Thoracic aorta (tissue), 1 donor: ENCODE data around the gene SPNS1.

- RAMPAGE, long total RNA, result no peak
Observed at GRCh38 chr16:27362219-27363223, 39.5 kb upstream of the IL21R start.

GRCh38 chr16:27366751-27367412, 35.1 kb upstream of the IL21R start:
- RAMPAGE, long total RNA, result no peak

DNA sequence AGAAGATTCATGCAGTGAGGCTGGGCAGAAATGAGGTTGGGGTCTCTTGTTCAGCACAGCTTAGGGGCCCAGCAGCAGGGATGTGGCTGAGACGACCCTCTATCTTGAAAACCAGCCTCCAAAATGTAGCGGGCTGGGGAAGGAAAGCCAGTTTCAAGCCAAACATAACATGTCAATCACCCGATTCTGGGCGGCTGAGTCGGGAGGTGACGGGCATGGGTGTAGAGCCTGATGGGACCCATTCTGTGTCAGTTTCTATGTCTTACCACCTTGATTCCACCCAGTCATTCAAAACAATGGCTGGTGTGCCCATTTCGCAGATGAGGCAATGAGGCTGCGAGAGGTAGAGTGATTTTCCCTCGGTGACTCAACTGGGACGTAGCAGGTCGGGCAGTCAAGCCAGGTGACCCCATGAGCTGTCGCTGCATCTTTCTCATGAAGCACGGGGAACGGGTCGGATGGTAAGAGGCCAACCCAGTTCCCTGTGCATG, 831 bp downstream of the IL21R start:
- RAMPAGE, long total RNA, result no peak

- RAMPAGE, long total RNA, result no peak
Observed at GRCh38 chr16:27403251-27404007, 1.5 kb downstream of the IL21R start.

- RAMPAGE, long total RNA, result no peak
Observed at GRCh38 chr16:27464761-27465566, 63.0 kb downstream of the IL21R start.

GRCh38 chr16:27718651-27719256, 168.8 kb downstream of the KATNIP start:
- RAMPAGE, long total RNA, result no peak

DNA sequence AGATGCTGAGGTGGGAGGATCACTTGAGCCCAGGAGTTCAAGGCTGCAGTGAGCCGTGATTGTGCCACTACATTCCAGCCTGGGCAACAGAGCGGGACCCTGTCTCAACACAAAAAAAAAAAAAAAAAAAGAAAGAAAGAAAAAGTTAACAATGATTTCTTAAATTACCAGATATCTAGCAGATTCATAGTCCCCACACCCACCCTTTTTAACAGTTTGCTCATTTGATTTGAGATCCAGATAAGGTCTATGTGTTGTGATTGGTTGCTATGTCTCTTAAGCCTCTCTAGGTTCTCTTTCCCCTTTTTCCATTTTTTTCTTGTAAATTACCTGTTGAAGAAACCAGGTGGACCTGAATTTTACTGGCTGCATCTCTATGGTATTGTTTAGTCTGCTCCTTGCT, 213.6 kb downstream of the KATNIP start:
- RAMPAGE, long total RNA, result no peak

DNA sequence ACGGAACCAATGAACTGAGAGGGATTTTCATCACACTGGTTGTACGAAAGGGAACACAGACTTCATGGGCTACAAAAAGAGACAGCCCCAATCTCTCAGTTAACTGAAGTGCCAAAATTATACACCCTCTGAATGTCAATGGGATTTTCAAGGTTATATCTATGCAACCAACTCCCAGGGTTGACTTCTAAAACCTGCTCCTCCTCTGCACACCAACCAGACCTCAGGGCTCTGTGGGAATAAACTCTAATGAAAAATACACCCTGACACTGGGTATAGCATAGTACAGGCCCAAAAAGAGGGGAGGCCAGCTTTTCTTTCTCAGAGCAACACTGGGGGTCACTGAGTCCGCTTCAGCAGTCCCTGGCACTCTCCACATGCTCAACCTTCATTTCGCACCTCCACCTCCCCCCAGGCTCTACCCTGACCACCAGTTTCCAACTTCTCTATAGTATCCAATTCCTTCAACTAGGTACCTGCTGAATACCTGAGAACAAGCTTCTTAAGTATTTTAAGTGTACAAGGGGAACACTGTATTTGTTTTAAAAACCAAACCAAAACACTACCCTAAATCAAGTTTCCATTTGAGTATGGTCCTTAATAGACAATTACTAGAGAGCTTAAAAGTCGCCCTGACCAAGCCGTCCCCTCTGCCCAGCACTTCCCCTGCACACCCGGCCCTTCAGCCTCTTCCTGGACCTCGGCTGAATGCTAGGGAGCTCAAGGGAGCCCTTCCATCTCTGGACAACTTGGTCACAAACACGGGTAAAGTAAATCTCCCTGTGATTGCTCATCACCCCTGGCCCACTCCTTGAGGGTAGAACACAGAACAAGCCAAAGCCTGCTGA, 64.7 kb upstream of the GSG1L start:
- RAMPAGE, long total RNA, result no peak

- RAMPAGE, long total RNA, result start-site peak on the minus strand at chr16:28161130-28161558, 9 reads
Observed at GRCh38 chr16:28160855-28161438, 50.8 kb downstream of the XPO6 start.

DNA sequence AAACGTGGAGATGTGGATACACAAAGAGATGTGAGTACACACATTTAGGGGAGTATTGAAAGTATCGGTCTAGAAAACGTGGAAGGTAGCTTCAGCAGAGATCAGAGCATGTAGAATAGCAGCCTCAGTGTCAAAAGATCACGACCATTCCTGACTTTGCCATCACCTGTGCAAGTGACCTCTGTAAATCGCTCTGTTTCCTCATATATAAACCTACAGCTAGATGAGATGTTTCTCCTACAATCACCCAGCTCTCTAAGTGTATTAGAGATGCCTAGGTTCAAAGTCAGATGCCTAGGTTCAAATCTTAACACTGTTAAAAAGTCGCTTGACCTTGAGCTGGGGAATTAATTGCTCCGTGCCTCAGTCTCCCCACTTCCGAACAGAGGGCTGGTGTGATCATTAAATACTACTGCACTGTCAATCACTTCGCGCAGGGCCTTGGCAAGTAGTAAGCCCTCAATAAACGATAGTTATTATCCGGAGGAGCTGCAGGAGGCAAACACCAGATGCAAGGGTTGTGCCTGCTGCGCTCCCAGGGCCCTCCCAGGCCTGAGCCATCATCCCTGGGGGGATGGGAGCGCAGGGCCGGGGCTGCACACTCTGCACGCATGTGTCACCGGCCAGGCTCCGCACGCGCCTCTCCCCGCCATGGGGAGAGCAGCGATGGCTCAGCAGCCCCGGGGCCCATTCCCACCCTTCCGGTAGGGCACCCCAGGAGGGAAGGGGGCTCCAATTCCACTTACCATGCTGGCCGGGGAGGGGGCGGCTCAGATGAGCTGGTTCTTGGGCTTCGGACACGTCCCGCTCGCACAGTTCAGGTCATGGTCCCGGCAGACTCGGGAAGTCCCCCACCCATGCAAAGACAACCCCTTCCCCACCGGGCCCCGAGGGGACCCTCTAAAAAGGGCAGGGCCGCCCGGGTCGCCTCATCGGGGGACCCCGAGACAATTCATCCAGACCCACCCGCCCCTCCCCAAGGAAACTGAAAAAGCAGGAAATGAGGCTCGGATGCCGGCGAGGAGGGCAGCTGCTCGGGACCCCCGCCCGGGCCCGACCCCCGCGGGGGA, 810 bp downstream of the XPO6 start:
- RAMPAGE, long total RNA, result start-site peak on the minus strand centred at position 854 of the sequence, 210 bp wide, 19 reads

GRCh38 chr16:28324391-28324922, 32.1 kb downstream of the SBK1 start:
- RAMPAGE, long total RNA, result no peak

GRCh38 chr16:28526108-28526521, 12.7 kb downstream of the NUPR1 start:
- RAMPAGE, long total RNA, result no peak

- RAMPAGE, long total RNA, result no peak
Observed at GRCh38 chr16:28843540-28844033, 2.6 kb downstream of the TUFM start.

- RAMPAGE, long total RNA, result no peak
Observed at GRCh38 chr16:28866358-28867284, 3.0 kb downstream of the SH2B1 start.

DNA sequence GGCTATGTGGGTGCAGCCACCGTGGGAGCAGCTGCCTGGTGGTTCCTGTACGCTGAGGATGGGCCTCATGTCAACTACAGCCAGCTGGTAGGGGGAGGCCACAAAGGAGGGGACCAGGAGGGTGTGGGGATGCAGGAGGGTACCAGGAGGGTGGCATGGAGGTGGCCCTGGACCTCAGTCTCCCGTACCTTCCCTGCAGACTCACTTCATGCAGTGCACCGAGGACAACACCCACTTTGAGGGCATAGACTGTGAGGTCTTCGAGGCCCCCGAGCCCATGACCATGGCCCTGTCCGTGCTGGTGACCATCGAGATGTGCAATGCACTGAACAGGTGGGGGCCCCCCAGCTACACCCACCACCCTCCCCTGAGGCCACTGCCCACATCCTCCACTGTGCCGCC, 22.5 kb downstream of the RABEP2 start:
- RAMPAGE, long total RNA, result no peak

DNA sequence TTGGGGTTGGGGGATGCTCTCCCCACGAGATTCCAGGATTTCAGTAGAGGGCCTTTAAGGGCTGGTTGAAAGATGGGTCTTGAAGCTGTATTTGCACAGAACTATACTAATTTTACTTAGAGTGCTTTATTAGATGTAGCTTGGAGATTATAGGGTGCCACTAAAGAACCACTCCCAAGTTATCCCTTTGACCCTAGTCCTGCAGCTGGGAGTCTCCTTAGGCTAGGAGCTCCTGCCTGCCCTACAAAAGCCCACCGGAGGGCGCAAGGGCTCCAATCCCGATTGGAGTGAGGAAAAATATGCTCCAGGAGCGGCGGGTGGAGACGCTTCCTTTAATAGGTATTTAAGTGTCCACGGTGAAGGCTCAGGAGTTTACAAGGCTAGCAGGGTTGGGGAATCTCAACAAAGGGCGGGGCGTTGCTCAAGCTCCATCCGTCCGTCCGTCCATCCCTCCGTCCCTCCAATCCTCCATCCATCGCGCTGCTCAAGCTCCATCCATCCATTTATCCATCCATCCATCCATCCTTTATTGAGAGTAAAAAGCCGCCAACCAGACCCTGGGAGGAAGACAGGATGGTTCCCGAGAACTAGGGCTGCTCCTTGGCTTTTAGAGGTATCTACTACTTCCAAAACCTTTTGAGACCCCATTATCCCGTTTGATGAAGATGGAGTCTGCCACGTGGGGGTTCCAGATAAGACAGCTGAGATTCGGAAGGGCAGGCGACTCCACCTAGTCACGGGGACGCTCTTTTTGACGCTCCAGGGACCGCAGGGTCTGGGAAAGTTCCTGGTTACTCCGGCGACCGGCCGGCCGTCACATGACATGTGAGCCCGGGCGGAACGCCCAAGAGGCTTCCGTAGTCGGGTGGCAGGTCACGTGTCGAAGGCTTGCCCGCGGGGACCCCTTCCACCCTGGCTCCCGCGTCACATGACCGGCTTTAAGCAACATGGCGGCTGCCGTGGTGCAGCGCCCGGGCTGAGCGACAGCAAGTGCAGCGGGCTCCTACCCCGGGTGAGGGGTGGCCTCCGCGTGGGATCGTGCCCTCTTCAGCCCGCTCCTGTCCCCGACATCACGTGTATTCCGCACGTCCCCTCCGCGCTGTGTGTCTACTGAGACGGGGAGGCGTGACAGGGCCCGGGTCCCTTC, at the start of gene SPNS1:
SPNS1 (plus strand) TSS at position 927 of the 1,147 bp plus-strand sequence.
- RAMPAGE, long total RNA, result start-site peak on the plus strand centred at position 1,096 of the sequence, 372 bp wide, 81 reads

- RAMPAGE, long total RNA, result no peak
Observed at GRCh38 chr16:28974999-28975742, 593 bp downstream of the SPNS1 start.

DNA sequence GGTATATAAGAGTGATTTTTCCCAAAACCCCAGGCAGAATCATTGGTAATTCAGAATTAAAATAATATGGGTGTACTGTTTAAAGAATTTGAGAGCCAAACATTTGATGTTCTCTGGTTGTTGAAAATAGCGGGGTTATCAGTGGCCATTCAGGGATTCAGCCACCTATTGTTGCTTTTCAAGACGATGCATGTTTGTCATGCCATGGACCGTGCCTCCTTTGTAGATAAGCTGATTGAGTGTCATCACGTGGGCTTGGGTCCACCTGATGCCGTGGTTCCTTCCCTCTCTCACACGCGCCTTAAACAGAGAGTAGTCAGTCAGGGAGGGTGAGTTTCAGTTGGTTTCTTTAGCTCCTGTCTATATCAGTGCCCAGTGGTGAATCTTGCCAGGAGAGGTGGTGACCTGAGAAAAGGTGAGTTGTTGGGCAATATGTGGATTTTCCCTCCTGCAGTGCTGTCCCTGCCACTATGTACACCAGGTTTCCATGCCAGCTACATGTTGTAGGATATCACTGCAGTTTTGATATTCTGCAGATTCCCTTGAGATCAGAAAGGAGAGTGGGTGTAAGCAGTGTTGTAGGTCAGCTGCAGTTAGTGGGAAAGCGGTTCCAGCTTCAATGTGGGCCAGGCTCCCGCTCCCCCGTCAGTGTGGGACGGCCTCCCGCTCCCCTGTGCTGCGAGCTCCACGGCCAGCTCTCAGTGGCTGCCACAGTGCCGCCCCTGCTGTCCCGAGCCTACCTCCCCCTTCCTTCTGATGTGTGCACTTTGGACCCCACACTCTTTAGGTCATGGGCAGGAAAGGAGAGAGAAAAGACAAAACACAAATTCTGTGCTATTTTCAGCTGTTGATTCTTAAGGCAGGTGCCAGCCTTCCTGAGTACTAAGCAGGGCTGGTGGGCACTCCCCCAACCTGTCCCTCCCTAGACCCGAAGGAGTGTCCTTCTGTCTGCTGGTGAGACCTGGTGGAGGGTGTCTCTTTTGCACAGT, 129.8 kb downstream of the LAT start:
- RAMPAGE, long total RNA, result no peak

DNA sequence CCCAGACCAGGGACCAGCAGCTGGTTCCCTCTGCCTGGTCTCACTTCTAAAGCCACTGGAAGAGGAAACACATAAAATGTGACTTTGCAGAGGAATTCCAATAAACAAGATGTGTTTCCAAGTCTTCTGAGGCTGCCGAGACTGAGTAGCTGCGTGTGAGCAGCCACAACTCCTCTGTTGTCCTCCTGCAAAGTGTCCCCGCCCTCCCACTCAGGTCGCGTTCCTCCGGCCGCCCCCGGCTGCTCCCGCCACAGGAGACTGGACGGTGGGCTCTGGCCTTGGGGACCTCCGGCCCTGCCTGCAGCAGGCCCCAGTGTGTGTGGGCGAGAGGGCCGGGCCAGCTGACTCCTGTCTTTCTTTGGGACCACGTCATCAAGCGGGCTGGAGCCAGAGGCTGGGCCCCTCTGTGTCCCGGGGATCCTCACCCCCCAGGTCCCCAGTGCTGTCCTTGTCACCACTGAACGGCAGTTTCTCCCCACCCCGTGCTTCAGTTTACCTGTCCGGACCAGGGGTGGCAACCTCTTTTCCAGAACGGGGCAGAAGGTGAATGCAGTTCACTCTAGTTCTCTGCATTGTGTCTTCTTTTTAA, 175.3 kb downstream of the NPIPB11 start:
- RAMPAGE, long total RNA, result no peak

GRCh38 chr16:29381499-29381994, 25.0 kb downstream of the NPIPB11 start:
- RAMPAGE, long total RNA, result no peak